ENCODE measurements around the gene EXO5.

DNA sequence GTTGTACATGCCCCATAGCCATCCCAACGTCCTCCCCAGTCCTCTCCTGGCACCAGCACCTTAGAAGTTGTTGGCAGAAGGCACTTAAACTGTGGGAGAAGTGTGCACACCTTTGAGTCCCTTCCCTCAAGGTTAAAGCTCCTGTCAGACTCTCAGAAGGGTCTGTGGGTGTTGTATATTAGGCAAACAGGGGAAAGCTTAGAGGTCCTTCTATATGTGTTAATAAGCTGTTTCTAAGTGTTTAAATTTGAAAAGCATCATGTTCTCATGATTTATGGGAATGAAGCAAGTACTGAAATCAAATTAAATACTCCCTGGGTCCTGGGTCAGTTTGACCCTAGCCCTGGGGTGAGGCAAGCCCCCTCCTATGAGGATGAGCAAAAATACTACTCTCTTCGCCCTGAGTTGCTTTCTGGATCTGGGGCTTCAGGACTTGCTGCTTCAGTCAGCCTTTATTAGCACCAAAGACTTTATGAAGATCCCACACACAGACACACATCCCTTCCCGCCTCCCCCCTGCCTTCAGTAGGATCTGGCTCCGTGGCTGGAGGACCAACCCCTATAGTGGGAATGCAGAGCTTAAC is 27.9 kb upstream of the ZFP69B start:
- RRBS, 2 experiments: no CpG with 5 or more reads among the region's 4 CpGs

- RRBS, 2 experiments: 1 to 3% methylated on average over 33 of the region's 81 CpGs
Measured at GRCh38 chr1:40508352-40509537, at the start of gene EXO5. TSS of gene EXO5 (plus strand) at chr1:40508767.

GRCh38 chr1:40711316-40712381 is 20.1 kb downstream of the NFYC start:
- RRBS, 2 experiments: no CpG with 5 or more reads among the region's 3 CpGs

DNA sequence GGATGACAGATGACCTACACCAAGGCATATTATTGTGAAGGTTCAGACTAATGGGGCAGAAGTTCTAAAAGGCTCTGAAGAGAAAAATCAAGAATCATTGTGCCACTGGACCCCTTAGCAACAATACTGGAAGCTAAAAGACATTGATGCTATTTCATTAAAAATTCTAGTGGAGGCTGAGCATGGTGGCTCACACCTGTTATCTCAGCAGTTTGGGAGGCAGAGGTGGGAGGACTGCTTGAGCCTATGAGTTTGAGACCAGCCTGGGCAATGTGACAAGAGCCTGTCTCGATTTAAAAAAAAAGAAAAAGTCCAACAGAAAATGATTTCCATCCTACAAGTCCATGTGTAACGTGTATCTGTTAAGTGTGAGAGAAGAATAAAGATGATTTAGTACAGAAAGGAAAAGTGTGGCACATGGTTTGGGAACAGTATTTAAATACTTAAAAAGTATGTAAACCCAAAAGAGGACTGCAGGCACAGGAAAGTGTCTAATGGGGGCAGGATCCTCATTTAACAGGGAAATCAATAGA is 10.9 kb downstream of the CTPS1 start:
- RRBS, 2 experiments: no CpG with 5 or more reads among the region's 2 CpGs

- RRBS, 2 experiments: no CpG with 5 or more reads among the region's 14 CpGs
Measured at GRCh38 chr1:41013609-41014274, 7.8 kb downstream of the SLFNL1 start.

DNA sequence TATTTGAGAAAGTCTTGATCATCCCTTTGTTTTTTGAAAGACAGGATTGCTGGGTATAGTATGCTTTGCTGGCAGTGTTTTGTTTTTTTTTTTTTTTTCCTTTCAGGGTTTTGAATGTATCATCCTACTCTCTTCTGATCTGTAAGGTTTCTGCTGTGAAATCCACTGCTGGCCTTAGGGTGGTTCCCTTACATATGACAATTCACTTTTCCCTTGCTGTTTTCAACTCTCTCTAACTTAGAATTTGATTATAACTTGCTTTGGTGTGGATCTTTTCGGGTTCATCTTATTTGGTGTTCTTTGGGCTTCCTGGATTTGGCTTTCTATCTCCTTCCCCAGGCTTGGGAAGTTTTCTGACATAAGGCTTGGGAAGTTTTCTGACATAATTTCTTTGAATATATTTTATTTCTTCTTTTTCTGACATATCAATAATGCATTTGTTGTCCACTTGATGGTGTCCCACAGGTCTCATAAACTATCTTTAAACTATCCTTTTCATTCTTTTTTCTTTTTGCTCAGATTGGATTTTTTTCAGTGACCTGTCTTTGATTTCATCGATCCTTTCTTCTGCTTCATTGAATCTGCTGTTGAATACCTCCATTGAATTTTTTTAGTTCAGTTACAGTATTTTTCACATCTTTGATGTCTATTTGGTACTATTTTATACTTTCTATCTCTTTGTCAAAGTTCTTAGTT is 74.1 kb downstream of the SCMH1 start:
- RRBS, 2 experiments: no CpG with 5 or more reads among the region's 2 CpGs

DNA sequence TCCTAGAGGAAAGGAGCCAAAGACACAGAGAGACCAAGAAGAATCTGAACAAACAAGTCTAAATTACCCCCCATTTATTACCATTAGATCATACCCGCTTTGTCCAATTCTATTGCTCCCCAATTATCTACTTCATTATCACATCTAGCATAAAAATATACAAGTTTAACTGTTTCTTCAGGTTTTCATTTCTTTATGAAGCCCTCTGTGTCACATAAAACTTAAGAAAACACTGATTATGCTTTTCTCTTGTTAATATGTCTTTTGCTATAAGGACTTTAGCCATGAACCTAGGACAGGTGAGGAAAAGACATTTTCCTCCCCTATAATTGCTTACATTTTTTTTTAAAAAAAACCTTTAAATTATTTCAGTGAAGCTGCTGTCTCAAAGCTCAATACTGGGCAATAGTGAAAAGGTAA is 28.5 kb downstream of the SCMH1 start:
- RRBS, 2 experiments: no CpG with 5 or more reads among the region's 1 CpG

DNA sequence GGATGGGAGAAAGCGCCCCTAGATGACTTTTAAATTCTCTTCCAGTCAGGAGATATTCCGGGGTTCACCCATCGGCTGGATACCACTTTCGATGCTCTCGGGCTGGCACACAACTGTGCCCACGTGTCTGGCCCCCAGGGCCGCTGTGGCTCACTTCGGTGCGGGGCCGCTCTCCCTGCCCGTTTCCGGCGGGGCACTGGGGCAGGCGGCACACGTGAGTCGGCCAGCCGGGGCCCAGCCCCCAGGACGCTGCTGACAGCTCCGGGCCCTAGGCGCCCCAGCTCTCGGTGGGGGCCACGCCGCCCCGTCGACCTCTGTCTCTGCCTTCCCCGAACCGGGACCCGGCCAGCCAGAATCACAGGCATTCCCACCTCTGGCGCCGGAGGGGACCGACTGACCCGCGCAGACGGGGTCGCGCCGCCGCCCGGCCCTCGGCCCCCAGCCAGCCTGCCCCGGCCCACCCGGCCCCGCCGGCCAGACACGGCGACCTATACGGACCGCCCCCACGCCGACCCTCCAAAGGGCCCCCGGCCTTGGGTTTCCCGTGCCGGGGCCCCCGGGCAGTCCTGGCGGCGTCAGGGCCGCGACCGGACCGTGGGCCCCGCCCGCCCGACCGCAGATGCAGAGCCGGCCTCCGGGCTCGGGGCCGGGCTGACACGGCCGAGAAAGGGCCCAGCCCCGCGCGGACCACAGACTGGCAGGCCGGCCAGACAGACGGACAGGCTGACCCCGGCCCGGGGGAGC is 720 bp downstream of the SCMH1 start:
- RRBS, 2 experiments: 1 to 2% methylated on average over 45 of the region's 77 CpGs

DNA sequence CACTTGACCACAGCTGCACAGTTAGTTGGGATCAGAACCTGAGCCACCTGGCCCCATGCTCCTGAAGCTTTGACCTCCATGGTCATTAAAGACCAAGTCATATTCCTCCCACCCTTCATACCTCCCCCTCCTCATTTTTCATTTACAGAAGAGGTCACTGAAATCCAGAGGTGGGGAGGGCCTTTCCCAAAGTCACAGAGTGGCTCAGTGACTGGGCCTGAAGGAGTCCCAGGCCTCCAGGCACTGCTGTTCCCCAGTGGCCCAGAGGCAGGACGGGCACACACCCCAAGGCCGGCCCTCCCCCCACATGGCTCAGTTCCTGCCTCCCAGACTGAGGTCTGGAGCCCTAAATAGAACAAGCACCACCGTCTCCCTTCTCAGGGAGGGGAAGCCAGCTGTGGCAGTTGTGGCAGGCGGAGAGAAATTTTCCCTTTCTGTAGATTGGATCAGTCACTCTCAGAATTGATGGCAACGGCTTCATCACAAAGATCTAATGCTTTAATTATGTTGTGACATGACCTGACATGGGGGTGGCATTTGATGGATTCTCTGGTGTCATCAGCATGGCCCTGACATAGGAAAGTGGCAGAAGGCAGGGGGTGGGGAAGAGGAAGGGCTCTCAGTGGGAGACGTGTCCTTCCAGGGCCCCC is 77.7 kb upstream of the SCMH1 start:
- RRBS, 2 experiments: no CpG with 5 or more reads among the region's 6 CpGs

DNA sequence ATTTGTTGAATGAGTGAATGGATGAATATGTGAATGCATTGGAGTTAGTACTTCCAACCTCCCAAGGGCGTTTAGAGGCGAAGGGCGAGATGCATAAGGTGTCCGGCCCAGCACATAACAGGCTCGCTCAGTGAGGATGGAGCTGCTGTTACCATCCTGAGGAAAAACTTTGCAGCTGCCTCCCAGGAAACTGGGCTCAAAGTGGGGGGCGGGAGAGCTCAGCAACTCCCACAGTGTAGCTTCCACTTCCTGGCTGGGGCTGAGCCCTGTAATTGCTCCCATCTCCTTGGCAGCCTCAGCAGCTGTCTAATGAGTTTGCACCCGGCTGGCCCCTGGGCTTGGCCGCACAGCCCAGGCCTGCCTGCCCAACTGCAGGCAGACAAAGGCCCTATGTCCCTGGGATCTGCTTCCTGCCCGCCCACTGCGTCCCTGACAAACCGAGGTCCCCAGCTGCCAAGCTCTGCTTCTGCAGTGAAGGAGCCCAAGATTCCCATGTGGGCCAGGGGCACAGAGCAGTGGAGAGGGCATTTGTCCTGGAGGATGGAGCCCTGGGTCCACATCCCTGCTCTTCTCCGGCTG is 30.1 kb downstream of the EDN2 start:
- RRBS, 2 experiments: no CpG with 5 or more reads among the region's 12 CpGs

DNA sequence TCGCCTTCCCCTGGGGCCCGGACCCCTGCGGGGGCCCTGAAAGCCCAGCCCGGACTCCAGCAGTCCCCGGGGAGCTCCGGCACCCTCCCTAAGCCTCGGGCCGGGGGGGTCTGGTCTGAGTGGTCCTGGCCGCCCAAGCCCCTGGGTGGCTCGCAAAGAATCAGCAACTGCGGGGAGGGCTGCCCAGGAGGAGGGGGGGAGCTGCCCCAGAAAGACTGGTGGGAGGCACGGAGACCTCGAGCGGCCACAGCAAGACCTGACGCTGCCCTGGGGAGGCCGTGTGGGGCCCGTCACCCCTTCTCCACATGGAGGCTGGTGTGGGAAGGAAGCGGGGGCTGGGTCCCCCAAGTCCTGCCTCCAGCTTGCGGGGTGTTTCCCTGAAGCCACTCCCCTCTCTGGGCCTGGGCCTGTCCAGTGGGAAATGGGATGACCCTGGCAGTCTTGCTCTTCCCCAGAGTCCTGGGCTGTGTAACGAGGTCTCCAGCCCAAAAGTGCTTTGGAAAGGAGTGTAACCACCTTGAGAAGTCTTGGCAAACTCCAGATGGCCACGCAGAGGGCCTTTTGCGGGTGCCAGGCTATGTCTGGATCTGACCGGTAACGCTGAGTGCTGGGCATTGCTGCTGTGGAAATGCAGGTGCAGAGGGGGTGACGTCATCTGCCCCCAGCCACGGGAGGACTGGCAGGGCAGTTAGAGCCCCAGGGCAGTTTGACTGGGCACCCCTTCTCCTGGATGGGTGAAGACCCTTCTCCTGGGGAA is 12.2 kb upstream of the EDN2 start:
- RRBS, 2 experiments: 0 to 20% methylated on average over 2 of the region's 26 CpGs

DNA sequence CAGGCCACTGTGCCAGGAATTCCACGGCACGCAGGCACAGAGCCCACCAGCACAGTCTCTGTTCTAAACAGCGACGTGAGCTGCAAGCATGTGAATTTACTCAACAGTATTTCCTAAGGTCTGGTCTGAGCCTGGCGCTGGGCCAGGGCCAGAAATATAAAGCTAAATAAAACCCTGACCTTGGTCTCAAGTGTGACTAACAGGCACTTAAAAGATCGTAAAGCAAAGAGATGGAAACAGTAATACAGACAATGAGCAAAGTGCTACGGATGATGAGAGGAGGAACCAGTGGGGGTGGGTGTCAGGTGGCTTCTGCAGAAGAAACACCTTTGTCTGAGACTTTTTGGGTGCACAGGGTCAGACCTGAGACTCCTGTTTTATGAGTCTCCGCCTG is 53.3 kb upstream of the EDN2 start:
- RRBS, 2 experiments: no CpG with 5 or more reads among the region's 8 CpGs

- RRBS, 2 experiments: no CpG with 5 or more reads among the region's 2 CpGs
Measured at GRCh38 chr1:41623255-41623631, 138.8 kb upstream of the EDN2 start.

DNA sequence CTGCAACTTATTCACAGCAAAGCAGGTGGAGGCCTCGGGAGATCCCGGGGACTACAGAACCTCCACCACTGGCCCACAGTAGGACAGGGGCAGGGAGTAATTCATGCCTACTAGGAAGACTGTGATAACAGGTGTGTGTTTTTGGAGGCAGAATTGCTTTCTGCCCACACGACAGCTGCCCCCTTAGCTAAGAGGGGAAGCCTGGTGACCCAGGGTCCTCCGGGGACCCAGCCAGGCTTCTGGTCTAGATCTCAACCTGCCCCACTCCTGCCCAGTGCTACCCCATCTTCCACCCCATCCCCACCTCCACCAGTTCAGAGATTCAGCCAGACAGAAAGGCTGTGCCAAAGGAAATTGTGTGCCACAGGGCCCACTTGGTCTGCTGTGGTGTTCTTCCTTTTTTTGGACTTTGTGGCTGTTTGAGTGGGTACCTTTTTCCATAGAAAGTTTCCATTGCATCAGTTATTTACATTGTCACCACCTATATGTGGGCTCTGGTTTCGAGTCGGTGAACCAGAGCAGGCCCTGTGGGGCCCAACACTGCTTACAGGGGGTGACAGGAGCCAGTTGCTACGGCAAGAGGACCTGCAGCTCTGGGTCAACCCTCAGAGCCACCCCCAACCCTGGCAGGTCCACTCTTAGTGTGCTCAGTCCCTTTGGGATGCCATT is 156.8 kb upstream of the EDN2 start:
- RRBS, 2 experiments: no CpG with 5 or more reads among the region's 7 CpGs

GRCh38 chr1:41649852-41650562 is 165.5 kb upstream of the EDN2 start:
- RRBS, 2 experiments: no CpG with 5 or more reads among the region's 13 CpGs

- RRBS, 2 experiments: no CpG with 5 or more reads among the region's 3 CpGs
Measured at GRCh38 chr1:41802814-41803389, 115.8 kb downstream of the HIVEP3 start.

- RRBS, 2 experiments: no CpG with 5 or more reads among the region's 3 CpGs
Measured at GRCh38 chr1:41915984-41916729, 2.6 kb downstream of the HIVEP3 start.

DNA sequence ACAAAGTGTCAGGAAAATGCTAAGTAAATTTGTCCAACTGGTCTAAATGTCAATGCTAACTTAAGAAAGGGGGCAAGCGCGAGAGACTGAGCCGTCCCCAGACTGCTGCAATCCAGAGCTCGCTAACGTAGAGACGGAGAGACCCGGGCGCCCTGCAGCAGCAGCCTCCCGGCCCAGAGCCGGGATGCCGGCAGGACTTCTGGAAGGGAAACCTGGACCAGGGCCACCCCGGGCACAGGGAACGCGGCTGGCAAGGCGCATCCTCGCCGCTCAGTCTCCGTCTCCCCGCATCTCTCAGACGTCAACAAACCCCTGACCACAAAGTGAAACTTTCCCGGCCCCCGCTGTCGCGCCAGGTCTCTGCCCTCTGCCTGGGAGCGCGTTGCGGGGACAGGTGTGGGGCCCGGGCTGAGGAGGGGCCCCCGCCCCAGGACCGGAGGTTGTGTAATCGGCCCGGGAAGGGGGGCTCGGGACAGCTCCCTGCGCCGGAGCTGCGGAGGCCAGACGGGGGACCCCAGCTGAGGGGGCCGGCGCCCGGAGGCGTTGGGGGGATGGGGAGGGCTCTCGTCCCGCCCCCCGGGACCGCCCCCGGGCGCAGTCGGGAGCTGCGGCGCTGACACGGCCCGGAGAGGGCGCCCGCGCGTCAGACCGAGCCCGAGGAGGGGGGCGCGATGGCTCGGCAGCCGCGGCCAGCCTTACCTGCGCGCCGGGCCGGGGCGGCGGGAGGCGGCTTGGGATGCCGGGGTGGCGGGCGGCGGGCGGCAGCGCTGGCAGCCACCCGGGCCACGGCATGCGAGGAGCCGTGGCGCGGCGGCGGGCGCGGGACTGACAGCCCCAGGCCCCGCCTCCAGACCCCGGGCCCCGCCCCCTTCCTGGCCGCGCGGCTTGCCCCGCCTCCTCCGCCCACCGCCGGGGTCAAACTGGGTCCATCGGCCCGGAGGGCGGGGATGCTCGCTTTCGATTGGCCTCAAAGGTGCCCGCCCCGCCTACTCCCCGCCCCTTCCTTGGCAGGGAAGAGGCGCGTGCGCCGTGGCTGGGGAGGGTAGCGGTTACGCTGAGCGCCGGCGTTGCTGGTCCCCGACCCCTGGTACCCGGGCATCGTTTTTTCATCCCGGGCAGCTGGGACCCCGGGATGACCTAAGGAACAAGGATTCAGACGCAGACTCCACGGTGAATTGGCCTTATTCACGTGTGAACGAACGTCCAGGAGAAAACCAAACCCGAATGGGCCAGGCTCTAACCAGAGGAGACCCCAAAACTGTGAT is 116.8 kb upstream of the HIVEP3 start:
- RRBS, 2 experiments: 1% methylated on average over 63 to 64 of the region's 124 CpGs

DNA sequence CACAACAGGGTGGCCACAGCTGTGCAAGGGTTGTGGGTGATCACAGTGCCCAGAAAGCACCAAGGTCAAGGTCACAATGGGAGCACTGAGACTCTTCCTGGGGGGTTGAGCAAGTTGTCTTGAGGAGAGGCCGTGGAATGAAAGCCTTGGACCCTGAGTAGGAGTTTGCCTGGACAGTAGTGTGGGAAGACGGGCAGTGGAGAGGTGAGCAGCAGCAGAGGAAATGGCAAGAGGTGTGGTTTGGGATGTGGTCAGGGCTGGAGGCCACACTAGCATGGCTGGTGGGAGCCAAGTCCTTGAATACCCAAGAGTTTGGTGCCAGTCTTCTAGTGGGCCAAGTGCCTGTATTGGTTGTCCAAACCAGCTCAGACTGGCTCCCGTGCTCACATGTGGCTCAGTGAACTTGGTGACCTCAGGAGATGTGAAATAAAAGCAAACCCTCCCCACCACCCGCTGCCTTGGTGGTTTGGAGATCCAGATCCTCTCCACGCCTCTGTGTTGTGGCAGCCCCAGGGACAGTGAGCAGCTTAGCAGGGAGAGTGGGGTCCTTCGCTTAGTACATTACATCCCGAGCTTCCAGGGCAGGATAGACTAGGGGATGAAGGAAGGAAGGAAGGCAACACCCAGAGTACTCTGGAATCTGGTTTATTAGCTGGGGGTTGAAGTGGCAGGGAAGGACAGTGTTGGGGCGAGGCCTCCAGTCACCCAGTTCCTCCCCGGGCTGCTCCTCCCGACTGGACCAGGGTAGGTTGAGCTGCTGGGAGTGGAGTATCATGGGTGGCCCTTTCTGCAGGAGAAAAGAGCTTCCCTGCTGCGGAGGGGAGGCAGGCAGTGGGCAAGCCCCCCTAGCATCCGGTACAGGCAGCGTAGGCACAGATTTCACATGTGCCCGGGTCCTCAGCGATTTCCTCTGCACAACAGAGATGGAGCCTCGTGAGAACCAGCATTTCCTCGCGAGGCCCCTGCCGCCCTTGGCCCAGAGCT is 2.2 kb downstream of the GUCA2A start:
- RRBS, 2 experiments: 96 to 100% methylated on average over 1 to 2 of the region's 19 CpGs